ENCODE measurements around the genes HS6ST2, ETDB and INTS6L.

- PRO-cap, 2 experiments, result no peak in any of the 2 experiments
These were observed 38.1 kb downstream of the IGSF1 start for GRCh38 chrX:131250957-131251367.

- PRO-cap, 2 experiments, result peak in 1 of 2 experiments; most common plus-strand start chrX:131831089 (in 1)
These were observed 192.1 kb upstream of the STK26 start for GRCh38 chrX:131831045-131831441.

- PRO-cap, 2 experiments, result no peak in any of the 2 experiments
These were observed 5.1 kb downstream of the RAP2C start for GRCh38 chrX:132213971-132214657.

GRCh38 chrX:132281274-132281712 is 62.0 kb upstream of the RAP2C start:
- PRO-cap, 2 experiments, result no peak in any of the 2 experiments

DNA sequence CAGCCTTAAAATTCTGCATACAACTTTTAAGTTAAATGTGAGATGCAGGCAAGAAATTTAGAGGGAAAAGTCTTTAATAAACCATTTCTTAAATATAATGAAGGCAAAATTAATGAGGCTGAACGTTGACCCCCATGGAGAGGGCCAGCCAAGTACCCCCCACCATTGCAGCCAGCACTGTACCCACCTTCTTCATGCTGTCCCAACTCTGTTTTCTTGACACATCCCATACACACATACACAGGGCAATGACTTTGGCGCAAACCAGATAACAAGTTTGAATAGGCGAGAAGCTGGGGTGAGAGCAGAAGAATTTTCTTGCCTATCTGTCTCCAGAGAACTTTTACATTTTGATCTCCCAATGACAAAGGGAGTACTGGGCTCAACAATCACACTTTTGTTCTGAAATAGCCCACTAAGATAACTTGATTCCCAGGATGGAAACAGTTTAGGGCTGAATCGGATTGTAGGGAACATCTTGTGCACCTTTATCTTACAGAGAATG is 77.8 kb downstream of the MBNL3 start:
- PRO-cap, 2 experiments, result no peak in any of the 2 experiments

- PRO-cap, 2 experiments, result peak in 2 of 2 experiments; most common plus-strand start chrX:132489385 (in 2); most common minus-strand start chrX:132489379 (in 1)
These were observed 634 bp upstream of the MBNL3 start for GRCh38 chrX:132489215-132490128.

DNA sequence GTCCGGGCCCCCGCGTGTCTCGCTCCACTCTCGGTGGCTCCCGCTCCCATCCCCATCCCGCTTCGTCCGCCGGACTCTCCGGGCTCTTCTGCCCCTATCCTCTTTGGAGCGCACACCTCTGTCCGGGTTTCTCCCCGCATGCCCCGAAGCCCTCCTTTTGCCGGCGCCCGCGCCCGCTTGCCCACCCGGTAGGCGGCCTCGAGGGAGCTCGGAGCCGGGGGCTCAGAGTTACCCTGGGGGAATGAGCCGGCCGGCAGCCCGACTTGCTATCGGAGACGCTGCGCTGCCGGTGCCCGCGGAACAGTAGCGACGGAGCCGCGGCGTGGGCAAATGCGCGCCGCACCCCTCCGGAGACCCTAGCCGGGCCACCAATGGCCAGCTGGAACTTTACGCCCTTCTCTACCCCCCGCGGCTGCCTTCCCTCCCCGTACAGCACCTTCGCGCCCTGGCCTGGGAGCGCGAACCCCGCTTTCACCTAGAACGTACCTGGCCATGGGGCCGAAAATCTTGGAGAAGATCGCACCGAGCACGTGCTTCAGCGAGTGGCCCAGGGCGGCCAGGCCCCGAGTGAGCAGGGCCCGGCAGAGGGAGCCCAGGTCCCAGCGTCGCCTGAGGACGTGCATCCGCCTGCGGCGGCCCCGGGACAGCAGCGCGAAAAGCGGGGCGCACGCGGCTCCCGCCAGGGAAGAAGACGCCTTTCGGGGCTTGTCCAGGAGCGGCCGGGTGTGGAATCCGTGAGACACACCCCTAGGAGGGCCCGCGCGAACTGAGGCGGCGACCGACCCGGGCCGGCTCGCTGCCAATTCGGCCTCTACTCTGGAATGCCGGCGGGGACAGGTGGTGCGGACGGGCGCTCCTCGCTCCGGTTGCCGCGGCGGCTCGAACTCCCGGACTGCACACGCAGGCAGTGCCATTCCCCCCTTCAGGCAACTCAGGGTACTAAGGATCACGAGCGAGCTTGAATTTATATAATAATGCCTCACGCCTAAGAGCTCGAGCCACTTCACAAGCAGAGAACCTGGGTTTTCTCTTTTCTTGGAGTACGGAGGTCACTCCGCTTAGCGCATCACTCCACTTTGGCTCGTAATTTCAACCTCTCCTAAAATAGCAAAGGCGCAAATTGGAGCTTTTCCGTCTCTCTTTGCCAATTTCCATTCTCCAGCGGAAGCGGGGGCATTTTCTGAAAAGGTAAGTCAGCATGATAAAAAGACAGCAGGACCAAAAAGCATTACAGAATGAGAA is at the start of gene HS6ST2:
HS6ST2 (minus strand) TSS at position 941 of the 1,242 bp plus-strand sequence.
- PRO-cap, 2 experiments, result no peak in any of the 2 experiments

- PRO-cap, 2 experiments, result no peak in any of the 2 experiments
These were observed 67.6 kb upstream of the CCDC160 start for GRCh38 chrX:134169430-134169781.

- PRO-cap, 2 experiments, result no peak in any of the 2 experiments
These were observed 3.6 kb upstream of the PHF6 start for GRCh38 chrX:134369378-134370003.

DNA sequence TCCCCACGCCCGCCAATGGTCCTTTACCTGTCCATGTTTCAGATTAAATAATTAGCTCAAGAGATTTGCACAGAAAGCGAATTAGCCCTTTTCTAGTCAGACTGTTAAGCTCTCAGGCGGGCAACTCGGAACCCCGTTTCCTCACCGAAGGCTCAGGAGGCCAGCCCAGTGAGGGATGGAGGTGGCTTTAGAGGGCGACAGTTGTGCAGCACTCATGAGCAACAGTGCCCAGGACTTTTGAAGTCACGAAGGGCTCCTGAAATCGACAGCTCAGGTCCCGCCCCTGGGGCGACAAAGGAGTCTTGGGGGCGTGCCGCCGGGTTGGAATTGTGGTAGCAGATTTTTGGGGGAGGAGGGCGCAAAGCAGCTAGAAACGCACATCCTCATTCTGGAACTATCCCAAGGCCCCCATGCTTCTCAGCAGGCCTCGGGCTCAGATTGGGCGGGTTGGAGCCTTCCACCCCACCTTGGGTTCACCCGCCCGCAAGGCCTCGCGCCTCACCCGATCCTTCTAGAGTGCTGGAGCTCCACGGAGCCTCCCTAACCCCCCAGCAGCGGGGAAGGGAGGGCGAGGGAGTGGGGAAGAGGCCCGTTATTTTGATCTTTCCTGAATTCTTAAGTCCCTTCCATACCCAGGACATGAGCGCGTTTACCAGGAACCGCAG is 85.5 kb downstream of the HPRT1 start:
- PRO-cap, 2 experiments, result no peak in any of the 2 experiments

DNA sequence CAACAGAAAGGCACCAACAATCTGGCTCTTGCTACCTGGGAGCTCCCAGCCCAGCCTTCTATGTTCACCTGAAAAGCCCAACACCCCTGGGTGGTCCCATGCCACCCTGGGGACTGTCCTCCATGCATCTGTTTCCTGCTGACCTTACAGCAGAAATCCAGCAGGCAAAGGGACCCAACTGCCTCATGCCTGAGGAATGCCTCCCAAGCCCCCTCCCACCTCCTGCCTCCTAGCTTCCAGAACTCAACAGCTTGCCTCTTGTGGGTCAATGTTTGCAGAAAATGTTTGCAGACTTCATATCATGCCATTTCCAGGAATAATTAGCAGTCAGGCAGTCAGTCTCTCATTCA is 11.8 kb upstream of the PLAC1 start:
- PRO-cap, 2 experiments, result no peak in any of the 2 experiments

DNA sequence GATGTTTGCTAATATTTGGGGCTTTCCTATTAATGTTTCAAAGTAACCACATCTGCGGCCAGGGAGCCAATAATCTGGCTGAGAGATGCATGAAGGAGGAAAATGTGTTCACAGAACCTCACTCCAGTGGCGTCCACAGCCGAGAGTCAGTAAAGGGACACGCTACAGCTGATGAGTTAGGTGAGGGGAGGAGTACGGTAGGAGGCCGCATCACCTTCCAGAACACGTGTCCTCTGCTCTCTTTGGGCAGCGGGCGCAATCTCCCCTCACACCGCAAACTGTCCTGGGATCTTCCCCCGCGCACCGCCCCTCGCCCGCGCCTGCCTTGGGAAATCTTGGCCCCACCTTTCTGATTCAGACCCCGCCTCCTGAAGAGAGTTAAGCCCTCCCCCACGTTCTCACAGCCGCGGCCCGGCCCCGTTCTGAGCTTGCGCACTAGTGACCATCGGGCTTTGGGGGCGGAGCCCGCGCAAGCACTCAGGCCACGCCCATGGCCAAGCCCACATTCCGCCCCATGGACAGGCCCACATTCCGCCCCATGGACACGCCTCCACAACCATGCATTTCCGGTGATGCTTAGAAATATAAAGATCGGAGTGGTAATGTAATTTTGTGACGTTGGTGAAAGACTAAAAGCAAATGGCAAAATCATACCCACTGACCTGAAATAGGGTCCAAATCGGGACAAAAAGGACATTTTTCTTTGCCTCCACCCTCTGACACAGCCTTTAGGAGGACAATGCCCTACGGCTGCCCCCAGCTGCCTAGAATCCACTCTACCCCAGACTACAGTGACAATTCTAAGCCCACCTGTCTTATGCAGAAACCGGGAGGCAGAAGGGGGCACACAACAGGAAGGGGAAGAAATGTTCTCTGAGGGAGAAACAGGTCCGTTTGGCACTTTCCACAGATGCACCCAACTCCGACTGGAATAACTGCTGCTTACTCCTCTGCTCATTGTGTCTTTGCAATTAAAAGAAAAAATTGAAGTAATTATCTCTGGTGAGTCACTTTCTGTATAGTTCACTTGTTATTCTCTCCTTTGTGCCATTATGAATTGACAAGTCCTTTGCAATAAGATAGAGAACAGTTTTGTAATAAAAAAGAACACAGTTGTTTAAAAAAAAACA is 13.4 kb downstream of the SMIM10 start:
- PRO-cap, 2 experiments, result peak in 2 of 2 experiments; most common plus-strand start position 613 of the sequence (in 1); most common minus-strand start position 322 of the sequence (in 2)

DNA sequence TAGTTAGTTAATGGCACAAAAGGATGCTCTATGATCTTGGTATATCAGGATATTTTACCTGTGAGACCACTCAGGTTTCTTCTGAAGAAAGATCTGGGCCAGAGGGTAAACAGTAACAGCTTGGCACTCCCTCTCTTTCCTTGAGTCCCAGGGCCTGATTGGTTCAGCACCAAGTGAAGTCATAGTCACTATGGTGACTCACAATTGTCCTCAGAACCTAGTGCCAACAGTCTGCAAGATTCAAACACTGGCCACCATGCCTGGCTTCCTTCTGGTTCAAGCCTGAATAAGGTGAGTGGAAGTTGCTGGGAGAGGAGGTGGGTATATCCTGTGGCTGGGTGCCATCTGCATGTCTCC is at the start of gene ETDB:
ETDB (minus strand) TSS at position 145 of the 357 bp plus-strand sequence.
- PRO-cap, 2 experiments, result no peak in any of the 2 experiments

GRCh38 chrX:135291798-135292585 is 17.3 kb upstream of the ETDC start:
- PRO-cap, 2 experiments, result no peak in any of the 2 experiments

DNA sequence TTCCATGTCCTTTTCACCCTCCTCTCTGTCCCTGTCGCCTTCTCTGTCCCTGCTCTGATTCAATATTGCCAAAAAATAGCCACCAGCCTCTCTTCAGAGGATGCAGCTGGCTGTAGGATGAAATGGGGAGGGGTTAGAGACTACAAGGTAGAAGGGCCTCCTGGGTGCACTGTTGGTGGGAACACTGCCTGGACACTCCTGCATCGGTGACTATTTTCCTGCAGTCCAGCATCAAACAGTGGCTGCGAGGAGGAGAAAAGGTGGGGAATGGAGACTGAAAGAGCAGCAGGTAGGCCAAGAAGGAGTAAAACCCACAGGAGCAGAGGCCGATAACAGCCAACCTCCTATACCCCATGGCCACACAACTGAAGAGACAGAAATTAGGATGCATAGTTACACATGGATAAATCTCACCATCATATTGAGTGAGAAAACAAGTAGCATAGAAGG is 12.0 kb downstream of the ZNF75D start:
- PRO-cap, 2 experiments, result no peak in any of the 2 experiments

DNA sequence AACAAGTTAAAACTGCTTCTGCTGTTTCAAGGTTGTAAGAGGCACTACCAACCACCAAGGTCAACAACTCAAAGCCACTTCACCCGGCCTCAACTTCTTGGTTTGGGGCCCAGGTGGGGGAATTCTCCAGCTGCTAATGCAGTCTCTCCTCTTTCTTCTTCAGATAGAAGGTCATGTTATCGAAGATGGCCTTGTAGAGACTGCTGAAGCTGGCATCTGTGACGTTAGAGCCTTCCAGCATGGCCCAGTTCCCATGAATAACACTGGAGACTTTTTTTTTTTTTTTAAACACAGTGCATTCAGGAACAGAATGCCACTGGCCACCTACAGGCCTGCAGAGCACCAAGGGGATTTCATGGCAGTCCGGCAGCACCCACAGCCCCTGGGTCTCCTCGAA is 42.5 kb downstream of the SMIM10L2A start:
- PRO-cap, 2 experiments, result no peak in any of the 2 experiments

DNA sequence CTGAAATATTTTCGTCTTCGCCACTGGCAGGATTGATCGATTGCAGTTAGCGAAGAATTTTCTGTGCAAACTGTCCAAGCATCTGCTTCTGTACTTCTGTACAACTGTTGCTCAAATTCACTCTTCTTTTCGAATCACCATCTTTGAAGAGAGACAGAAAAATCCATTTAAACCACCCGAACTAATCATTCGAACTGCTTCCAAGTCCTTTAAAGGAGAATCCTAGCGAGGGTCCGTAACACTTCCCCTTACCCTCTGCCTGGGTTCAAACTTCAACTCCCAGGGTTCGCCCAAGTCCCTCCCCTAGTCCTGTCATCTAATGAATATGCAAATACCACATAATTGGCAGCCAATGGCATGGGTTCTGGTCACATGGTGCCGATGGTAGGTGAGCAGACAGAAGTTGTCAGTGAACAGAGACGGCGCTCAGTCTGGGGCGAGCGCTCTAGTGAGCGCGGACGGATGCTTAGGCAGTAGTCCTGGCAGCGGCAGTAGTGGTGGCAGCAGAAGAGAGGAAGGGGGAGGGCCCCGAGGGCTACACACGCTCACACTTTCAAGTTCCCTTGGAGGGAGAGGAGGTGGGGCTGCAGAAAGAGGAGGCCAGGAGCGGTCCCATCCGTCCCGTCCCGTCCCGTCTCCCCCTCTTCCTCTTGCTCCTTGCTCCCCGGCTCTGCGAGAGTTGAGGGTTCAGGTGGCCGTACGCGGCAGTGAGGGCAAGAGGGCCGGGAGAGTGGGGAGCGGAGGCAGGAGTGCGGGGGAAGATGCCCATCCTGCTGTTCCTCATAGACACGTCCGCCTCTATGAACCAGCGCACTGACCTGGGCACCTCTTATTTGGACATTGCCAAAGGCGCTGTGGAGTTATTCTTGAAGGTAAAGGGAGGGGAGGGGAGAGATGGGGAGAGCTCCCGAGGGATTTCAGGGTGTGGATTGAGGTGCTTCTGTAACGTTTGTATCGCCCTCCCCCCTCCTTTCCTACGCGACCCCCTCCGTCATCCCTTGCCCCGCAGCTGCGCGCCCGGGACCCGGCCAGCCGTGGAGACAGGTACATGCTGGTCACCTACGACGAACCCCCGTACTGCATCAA is at the start of gene INTS6L:
INTS6L (plus strand) TSS at position 429 of the 1,086 bp plus-strand sequence.
- PRO-cap, 2 experiments, result peak in 2 of 2 experiments; most common plus-strand start position 429 of the sequence (in 2)

- PRO-cap, 2 experiments, result no peak in any of the 2 experiments
These were observed 53.0 kb upstream of the FHL1 start for GRCh38 chrX:136143713-136144322.

DNA sequence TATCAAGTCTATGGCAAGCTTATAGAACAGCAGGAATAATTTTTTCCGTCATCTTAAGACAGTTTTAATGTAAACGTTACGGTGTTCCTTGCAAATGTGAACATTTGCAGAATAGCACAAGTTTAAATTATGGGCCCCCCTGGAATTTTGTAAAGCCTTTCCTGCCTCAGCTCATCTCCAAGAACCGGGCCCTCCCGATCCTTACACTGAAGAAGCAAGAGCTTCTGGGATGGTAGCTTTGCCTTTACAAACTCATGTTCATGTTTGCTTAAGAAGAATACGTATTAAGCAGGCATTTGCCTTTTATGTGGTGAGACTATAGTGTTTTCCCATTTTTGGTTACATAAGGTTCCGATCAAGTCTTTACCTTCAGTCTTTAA is 47.8 kb upstream of the FHL1 start:
- PRO-cap, 2 experiments, result no peak in any of the 2 experiments

DNA sequence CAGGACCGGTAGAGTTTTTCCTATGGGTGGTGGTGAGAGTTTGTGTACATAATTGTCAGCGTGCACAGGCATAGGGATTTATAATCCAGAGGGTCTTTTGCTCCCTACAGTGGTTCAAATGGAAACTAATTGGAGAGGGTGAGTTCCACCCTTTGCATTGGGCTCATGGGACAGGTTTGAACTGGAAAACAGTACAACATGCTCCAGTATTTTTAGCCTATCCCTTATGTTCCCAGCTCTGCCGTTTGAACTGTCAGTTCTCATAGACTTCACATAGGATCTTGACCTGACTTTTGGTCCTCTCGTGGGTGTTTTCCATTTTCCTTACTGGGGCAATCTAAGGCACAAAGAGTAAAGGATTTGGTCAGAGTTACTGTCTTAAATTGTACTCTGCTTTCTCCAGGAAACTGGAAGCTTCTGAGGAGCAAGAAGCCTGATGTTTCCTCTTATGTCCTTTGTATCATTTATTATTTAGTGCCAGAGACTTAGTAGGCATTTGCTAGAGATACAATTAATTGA is 17.7 kb upstream of the FHL1 start:
- PRO-cap, 2 experiments, result no peak in any of the 2 experiments

Measured in Metastatic Liver Carcinoma in the Adrenal Gland (tissue), 2 donors.